Mesenchymal stem cell of Wharton's jelly (primary cell): ENCODE measurements around the gene COMMD1.

- CAGE, long polyA plus RNA, result no peak
Measured at GRCh38 chr2:56184374-56185189, 792 bp downstream of the CCDC85A start.

DNA sequence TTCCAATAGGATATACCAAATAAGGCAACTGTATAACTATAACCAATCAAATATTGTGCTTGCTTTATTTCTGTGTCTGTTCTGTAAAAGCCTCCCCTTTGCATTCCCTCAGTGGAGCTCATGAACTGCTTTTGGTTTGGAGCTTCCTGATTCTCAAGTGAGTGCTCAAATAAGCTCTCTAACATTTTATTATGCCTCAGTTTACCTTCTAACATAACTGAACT, 137.7 kb upstream of the VRK2 start:
- CAGE, long polyA plus RNA, result no peak

GRCh38 chr2:58428095-58428982, 187.2 kb upstream of the FANCL start:
- CAGE, long polyA plus RNA, result no peak

- CAGE, long polyA plus RNA, result no peak
Measured at GRCh38 chr2:58448006-58448474, 206.9 kb upstream of the FANCL start.

- CAGE, long polyA plus RNA, result no peak
Measured at GRCh38 chr2:60083870-60084438, 469.5 kb downstream of the BCL11A start.

- CAGE, long polyA plus RNA, result no peak
Measured at GRCh38 chr2:60091863-60092504, 461.5 kb downstream of the BCL11A start.

- CAGE, long polyA plus RNA, result no peak
Measured at GRCh38 chr2:60213788-60214421, 339.5 kb downstream of the BCL11A start.

DNA sequence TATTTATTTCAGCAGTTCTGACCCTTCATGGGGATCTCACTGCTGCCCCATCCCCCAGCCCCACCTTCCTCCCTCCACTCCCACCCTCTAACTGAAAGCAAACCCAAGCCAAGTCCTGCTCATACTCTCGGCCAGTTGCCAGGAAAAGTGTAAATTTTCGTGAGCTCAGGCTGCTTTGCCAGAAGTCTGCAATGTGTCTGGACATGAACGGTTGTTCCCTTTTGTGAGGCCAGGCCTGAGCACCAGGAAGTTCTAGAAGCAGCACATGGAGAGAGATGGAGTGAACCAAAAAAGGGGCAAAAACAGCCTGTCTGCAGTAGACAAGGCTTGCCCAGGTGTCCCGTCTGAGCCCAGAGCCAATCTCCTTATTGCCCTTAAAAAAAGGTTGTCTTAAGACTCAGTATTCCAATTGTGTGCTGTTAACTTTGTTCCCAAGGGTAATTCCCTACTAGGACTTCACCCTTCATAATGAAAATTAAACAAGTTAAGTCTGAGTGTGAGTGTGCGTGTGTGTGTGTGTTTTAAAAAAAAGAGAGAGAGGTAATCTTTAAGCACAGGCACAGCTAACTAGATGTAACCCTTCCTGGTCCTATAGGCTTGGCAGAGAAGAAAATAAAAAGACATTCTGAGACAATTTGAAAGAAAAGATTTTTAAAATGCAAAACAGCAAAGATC, 247.1 kb downstream of the BCL11A start:
- CAGE, long polyA plus RNA, result no peak

- CAGE, long polyA plus RNA, result no peak
Measured at GRCh38 chr2:60350787-60351340, 202.6 kb downstream of the BCL11A start.

GRCh38 chr2:60508253-60508883, 45.1 kb downstream of the BCL11A start:
- CAGE, long polyA plus RNA, result no peak

DNA sequence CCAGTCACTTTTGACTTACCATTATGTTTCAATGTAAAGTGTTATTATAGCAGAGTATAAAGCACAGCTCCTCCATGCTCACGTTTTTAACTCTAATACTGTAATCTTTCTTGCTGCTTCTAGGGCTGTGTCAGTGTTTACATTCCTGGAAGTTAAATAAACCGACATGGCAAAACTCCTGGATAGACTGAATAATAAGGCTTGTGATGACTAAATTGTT, 20.5 kb downstream of the BCL11A start:
- CAGE, long polyA plus RNA, result no peak

DNA sequence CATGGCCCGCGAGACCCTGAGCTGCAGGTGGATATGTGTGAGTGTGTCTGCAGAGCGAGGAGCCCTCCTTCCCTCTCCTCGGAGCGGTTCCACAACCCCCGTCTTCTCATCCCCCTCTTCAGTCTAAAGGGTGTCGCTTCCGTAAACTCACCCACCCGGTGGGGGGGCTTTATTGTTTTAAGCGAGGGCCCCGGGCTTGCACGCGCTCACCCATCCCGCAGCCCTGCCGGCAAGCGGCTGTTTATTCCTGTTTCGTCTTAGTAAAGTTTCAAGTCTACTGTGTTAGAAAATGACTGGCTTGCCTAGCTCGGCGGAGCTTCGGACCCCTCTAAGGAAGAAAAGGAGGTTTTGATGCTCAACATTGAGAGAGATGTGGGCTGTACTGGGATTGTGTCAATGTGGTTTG, 2.0 kb upstream of the BCL11A start:
- CAGE, long polyA plus RNA, result no peak

- CAGE, long polyA plus RNA, result no peak
Measured at GRCh38 chr2:60936933-60937570, 55.7 kb downstream of the REL start.

GRCh38 chr2:61065481-61065829, 216 bp upstream of the SANBR start:
- CAGE, long polyA plus RNA, result no peak

- CAGE, long polyA plus RNA, result no peak
Measured at GRCh38 chr2:61176470-61176763, 14.4 kb downstream of the C2orf74 start.

- CAGE, long polyA plus RNA, result no peak
Measured at GRCh38 chr2:61178176-61178718, 16.3 kb downstream of the C2orf74 start.

DNA sequence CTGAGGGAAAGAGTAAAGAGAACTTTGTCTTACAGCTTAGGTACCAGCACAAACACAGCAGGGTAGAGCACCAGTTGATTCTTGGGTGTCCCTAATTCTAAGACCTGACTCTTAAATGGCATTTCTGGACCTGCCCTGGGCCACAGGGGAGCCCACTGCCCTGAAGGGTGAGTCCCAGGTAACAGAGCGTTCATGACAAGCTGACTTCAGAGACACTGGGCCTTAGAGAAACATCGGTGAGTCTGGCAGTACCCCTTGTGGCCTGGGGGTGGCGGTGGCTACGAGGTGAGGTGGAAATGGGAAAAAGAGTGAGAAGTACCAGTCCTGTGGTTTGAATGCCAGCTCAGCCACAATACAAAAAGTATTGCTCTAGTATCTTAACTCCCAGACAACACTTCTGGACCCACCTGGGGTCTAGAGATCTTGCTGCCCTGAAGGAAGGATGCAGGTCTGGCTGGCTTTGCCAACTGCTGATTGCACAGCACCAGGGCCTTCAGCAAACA, 44.6 kb downstream of the USP34 start:
- CAGE, long polyA plus RNA, result no peak

GRCh38 chr2:61710747-61711038, 143.2 kb downstream of the FAM161A start:
- CAGE, long polyA plus RNA, result no peak

DNA sequence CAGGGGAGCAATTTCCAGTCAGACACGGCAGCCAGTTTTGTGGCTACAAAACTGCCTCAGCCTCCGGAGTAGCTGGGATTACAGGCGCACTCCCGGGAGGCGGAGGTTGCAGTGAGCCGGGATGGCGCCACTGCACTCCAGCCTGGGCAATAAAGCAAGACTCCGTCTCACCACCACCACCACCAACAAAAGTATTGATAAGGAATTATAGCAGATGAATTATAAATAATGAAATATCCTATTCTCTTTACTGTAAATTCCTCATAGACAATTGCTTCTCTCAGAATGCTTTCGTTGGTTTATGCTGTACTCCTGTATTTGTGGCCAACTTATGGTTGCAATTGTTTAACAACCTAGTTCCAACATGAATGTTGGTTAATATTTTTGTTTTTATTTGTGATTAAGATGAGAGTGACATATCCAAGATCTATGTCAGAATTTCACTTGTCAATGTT, 1.5 kb upstream of the FAM161A start:
- CAGE, long polyA plus RNA, result no peak

DNA sequence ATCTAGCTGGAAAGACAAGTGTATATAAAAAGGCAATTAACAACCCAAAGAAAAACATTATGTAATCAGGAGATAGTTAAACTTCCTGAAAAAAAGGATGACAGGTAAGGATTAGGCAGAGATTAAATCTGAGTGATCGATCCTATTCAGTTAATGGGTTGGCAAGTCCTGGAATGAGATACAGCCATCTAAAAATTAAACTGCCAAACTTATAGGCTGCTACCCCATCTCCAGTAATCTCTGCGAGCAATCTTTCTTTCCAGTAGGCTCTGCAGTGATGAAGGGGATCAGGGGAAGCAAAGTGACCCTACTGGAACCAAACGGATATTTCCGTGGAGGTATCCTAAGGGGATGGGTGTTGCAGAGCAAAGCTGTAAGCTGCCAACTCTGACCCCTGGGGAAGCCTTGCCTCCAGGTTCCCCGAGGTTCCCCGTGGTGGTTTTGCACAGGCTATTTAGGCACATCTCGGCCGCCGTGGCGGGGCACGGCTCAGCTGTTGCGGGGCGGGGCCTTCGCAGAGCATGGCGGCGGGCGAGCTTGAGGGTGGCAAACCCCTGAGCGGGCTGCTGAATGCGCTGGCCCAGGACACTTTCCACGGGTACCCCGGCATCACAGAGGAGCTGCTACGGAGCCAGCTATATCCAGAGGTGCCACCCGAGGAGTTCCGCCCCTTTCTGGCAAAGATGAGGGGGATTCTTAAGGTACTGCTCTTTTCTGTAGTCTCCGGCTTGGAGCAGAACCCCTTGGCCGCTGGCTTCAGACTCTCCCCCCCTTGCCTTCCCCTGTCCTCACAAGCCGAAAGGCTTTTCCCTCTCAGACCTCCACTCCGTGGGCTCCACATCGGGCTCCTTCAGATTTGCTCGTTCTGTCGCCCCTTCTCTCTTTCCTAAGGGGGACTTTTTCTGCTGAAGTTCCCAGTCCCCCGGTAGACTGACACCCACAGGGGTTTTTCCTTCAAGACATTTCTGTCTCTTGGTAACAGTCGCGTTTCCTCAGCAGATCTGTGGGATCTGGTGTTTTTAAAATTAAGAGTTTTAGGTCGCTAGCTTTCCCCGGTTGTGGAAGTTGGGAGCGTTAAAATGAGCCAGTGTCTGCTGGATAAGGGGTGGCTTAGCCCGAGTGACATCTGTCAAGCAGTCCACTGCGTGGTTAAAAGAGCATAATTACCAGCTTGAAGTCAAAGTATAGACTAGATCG, at the start of gene COMMD1:
COMMD1 (plus strand) TSS at position 517 of the 1,197 bp plus-strand sequence.
- CAGE, long polyA plus RNA, result no peak